Endometrial microvascular endothelial cells (primary cell): ENCODE data around the genes PRKACA, ADGRE2 and CYP4F3.

GRCh38 chr19:14117438-14117947 is at the start of gene PRKACA:
PRKACA (minus strand) TSS chr19:14117762.
- RAMPAGE, long total RNA = no peak

DNA sequence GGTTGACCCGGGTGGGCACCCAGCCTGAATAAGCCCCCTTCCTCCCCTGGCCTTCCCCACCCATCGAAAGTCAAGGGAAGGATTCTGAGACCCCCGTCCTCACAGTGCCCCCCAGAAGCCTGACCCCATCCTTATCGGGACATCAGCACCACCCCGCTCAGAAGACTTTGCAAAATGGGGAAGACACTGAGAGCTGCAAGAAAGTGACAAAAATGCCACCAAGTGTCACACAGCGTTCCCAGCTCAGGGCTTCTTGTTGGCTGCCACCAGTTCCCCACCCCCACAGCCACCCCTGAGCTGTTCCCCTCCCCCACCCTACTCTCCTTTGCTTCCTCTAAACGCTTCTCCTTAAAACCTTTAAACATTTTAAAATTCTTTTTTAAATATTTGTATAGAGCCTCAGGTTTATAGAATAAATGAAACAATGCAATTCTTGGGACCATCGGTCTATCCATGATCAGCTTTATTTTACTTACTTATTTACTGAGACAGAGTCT is 8.8 kb upstream of the ADGRE5 start:
- RAMPAGE, long total RNA = no peak

- RAMPAGE, long total RNA = no peak
Measured at GRCh38 chr19:14409619-14410727, 9.2 kb downstream of the DDX39A start.

DNA sequence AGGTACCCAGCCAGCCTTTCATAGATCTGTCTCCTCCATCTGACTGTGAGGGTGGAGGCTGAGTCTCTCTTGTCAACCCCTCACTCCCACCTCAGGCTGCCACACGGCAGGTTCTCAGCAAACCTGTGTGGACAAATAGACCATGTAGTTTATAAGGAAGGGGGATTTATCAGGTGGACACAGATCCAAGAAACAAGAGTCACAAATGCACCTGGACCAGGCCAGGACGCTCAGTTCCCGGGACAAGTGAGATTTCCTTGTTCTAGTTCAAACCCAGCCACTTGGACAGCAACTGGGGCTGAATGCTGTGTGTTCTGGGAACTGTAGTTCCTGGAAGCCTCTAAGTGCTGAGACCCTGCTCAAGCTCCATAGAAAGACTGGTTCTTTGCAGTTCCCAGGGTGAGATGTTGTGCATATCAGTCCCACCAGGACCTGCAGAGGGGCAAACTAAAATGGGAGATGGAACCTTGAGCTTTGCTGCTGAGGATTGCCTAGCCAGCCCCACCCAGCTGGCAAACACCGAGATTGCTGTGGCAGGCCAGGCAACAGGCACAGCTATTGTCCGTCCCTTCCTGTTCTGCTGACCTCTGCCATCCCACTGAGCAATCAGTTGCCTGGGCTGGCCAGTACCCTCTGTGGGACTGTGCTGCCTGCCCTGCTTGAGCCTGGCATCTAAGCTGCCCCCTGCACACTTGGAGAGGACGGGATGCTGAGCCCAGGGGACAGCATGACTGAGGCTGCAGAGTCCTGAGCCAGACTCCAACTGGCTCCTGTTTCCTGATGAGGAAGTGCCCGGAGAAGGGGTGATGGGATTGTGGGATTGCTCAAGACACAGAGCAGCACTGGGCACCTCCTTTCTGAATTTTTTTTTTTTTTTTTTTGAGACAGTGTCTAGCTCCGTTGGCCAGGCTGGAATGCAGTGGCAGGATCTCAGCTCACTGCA is 1.4 kb upstream of the GIPC1 start:
- RAMPAGE, long total RNA = no peak

- RAMPAGE, long total RNA = no peak
Measured at GRCh38 chr19:14515558-14515834, 2.7 kb downstream of the DNAJB1 start.

DNA sequence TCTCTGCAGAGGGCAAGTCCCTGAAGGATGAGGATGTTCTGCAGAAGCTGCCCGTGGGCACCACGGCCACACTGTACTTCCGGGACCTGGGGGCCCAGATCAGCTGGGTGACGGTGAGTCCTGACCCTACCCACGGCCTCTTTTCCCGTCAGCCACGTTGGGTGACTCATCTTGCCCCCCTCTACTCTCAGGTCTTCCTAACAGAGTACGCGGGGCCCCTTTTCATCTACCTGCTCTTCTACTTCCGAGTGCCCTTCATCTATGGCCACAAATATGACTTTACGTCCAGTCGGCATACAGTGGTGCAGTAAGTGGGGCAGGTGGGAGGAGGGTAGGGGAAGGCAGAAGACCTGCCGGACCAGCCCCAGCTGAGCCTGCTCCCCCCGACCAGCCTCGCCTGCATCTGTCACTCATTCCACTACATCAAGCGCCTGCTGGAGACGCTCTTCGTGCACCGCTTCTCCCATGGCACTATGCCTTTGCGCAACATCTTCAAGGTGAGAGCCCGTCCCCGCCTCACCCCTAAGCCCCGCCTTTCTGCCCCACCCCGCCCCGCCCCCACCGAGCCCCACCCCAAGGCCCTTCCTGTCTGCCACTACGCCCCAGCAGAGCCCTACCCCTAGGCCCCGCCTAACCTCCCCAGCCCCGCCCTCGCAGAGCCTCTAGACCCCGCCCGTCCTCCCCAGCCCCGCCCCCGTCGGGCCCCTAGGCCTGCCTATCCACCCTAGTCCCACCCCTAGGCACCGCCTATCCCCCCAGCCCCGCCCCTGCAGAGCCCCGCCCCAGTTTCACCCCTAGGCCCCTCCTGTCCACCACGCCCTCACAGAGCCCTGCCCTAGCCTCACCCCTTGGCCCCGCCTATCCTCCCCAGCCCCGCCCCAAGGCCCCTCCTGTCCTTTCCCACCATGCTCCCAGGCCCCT is 7.8 kb downstream of the NDUFB7 start:
- RAMPAGE, long total RNA = no peak

- RAMPAGE, long total RNA = no peak
Measured at GRCh38 chr19:14565443-14565830, 6.4 kb downstream of the NDUFB7 start.

DNA sequence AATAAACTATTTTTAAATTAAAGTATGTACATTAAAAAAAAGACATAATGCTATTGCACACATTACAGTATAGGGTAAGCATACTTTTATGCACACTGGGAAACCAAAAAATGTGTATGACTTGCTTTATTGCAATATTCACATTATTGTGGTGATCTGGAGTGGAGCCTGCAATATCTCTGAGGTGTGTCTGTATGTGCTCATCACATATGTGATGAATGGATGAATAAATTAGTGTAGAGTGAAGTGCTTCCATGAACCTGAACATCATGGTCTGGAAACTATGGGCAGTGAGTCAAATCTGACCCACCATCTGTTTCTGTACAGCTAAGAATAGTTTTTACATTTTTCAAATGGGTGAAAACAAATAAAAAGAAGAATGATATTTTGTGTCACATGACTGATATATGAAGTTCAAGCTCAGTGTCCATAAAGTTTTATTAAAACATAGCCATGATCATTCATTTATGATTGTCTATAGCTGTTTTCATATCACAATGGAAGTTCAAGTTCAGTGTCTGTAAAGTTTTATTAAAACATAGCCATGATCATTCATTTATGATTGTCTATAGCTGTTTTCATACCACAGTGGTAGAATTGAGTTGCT is 42.5 kb downstream of the ZNF333 start:
- RAMPAGE, long total RNA = no peak

DNA sequence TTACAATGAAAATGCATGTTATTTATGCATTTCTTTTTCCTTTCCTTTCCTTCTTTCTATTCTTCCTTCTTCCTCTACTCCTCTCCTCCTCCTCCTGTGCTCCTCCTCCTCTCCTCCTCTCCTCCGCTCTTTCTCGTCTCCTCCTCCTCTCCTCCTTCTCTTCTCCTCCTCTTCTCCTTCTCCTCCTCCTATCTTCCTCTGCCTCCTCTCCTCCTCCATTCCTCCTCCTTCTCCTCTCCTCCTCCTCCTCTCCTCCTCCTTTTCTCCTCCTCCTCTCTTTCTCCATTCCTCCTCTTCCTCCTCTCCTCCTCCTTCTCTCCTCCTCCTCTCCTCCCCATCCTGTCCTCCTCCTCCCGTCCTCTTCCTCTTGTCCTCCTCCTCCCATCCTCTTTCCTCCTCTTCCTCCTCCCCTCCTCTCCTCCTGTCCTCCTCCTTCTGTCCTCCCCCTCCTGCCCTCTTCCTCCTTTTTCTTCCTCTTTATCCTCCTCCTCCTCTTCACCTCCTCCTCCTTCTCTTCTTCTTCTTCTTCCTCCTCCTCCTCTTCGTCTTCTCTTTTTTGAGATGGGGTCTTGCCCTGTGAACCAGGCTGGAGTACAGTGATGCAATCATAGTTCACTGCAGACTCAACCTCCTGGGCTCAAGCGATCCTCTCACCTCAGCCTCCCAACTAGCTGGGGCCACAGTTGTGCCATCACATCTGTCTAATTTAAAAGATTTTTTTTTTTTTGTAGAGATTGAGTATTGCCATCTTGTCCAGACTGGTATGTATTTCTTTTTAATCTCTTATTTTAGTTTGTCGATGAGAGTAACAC is 14.6 kb downstream of the ADGRE2 start:
- RAMPAGE, long total RNA = no peak

- RAMPAGE, long total RNA = no peak
Measured at GRCh38 chr19:14778350-14778869, at the start of gene ADGRE2. ADGRE2 (minus strand) TSS chr19:14778560.

DNA sequence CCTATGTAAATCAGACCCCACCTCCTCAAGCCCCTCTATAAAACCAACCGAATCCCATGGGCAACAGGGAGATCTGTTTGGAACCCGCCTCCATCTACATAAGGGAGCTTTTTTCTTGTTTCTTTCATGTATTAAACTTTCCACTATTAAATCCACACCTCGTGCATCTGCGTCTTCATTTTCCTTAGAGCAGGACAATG is 2.6 kb upstream of the OR7A5 start:
- RAMPAGE, long total RNA = no peak

DNA sequence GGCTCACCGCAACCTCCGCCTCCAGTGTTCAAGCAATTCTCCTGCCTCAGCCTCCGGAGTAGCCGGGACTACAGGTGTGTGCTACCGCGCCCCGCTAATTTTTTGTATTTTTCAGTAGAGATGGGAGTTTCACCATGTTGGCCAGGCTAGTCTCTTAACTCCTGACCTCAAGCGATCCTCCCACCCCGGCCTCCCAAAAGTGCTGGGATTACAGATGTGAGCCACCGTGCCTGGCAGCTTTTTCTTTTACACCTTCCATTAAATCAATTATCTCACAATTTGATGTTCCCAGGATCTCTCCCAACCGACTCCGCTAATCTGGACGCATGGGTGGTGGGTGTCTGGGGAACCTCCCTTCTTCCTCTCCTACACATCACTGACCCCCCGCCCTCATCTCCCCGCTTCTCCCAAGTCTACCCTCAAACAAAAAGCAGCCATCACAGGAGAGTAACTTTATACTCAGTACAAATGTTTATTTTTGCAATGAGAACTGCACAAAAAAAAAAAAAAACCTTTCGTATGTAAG is 2.9 kb upstream of the EPHX3 start:
- RAMPAGE, long total RNA = no peak

GRCh38 chr19:15237872-15238497 is 5.7 kb upstream of the EPHX3 start:
- RAMPAGE, long total RNA = no peak

DNA sequence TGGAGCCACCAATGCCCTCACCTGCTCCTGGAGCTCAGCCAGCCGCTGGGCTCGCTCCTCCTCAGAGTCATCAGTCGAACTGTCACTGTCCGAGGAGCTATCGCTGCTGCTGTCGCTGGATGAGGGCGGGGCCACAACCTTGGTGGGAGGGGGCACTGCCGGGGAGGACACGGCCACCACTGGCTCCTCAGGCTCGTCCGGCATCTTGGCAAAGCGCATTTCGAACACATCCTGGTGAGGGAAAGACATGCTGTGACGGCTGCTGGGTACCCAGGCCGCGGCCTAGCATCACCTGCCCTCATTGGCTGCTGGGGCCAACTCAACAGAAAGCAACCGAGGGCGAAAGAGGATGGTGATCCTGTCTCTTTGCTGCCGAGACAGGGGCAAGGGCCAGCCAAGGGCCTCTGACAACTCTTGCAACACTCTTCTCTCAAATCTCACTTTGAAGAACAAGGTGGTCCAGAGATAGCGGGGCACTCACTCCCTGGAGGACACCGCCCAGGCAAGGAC is 24.8 kb upstream of the EPHX3 start:
- RAMPAGE, long total RNA = no peak

GRCh38 chr19:15371761-15372611 is 7.6 kb downstream of the AKAP8 start:
- RAMPAGE, long total RNA = no peak

GRCh38 chr19:15378775-15379557 is 621 bp downstream of the AKAP8 start:
- RAMPAGE, long total RNA = no peak

- RAMPAGE, long total RNA = no peak
Measured at GRCh38 chr19:15380278-15380737, 721 bp upstream of the AKAP8 start.

GRCh38 chr19:15432537-15433617 is 14.1 kb upstream of the AKAP8L start:
- RAMPAGE, long total RNA = no peak

DNA sequence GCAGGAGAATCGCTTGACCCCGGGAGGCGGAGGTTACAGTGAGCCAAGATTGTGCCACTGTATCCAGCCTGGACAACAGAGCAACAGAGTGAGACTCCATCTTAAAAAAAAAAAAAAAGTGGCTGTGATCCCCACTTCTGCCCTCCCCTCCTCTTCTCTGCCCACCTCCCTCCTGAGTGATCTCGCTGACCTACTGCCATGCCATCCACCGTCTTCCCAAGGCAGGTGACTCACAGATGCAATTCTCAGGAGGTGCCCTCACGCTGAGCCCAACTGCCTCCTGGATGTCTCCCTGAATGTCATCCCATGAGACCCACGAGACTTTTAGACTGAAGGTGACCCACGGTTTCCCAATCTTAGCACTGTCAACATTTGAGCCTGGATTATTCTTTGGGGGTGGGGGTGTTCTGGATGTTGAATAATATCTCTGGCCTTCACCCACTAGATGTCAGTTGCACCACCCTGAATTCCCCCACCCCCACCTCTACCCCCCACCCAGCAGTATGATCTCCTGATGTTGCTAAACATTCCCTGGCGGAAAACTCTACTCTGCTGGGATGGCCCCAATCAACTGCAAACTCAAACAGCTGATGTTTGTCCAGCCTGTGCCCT is 2.3 kb upstream of the CYP4F22 start:
- RAMPAGE, long total RNA = no peak

- RAMPAGE, long total RNA = no peak
Measured at GRCh38 chr19:15640447-15641782, at the start of gene CYP4F3. CYP4F3 (plus strand) TSS chr19:15640897.